SEM (cell line): ENCODE data around the gene HOXC6.

DNA sequence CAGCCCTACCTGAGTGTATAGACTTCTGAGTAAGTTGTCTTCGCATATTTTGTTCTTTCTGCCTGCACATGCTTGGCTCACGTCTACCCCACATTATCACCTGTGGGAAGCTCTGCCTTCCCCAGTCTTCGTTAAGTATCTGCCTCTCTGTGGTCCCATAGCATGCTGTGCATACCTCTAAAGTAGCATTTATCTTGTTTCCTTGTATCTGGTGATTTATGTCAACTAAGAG lies 19.4 kb downstream of the CALCOCO1 start:
- PRO-cap, result no peak

DNA sequence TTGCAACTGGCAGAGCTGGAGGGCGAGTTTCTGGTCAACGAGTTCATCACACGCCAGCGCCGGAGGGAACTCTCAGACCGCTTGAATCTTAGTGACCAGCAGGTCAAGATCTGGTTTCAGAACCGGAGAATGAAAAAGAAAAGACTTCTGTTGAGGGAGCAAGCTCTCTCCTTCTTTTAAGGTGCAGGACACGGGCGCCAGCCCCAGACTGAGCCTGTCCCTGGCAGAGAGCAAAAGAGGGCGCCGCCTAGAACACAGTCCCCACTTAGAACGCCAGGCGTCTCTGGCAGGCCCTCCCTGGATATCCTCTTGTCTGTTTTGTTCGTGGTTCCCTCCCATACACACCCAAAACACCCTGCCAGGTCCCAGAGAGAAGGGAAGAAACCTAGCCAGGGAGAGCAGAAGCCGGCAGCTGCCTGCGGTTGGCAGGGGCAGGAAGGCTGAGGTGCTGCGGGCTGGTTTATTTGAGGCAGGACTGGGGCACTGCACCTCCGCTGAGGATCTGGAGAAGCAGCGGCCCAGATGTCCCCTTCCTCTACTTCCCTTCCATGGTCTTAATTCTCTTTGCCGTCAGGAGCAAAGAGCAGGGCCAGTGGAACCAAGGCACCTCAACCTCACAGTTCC lies 1.8 kb downstream of the HOXC12 start:
- PRO-cap, result no peak

- PRO-cap, result no peak
These were observed 617 bp upstream of the HOXC10 start for GRCh38 chr12:53984405-53984653.

DNA sequence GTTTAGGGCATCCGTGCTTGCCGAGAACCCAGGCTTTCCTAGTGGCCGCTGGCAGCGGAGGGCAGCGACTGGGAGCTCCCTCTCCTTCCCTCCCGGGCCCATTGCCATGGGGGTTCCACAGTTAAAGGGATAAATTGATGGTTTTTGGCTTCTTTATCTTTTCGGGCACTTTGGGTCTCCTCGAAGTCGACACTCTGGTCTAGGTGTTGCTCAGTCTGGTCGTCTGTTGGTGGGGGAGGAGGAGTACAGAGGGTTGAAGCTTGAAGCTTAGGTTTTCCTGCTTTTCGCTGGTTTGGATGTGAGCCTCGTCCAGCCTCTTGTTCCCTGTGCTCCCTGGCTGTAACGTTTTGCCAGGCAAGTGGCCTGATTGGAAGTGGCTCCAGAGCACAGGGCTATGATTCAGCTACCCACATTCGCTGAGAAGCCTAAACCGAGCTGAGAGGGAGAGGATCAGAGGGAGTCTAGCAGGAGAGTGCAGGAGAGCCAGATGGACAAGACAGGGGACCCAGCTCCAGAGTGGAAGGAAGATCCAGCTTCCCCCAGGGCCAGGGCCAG lies 6.0 kb downstream of the HOXC10 start:
- PRO-cap, result no peak

GRCh38 chr12:54003029-54003443 lies 3.1 kb downstream of the HOXC9 start:
- PRO-cap, result no peak

DNA sequence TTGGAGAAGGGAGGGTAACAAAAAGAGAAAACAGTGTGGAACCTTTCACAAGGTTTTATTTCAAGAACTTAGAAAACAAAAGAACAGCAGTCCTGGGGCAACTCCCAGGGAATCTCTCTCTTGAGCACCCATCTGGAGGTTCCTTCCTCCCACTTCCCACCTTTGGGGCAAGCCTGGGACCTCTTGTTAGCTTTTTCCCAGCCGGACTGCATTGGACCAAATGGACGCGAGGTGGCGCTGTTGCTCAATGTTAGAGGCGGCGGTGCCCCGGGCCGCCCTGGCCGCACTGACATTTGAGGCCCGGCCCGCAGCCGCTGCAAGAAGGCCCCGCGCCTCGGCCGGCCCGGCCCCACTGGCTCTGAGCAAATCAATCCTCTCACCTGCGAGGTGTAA lies 2.9 kb upstream of the HOXC8 start:
- PRO-cap, result no peak

- PRO-cap, result no peak
These were observed 4.6 kb downstream of the HOXC8 start for GRCh38 chr12:54013224-54013956.

GRCh38 chr12:54028082-54028927 lies at the start of gene HOXC6:
Gene HOXC6 (plus strand): TSS chr12:54028440.
- PRO-cap, result no peak

DNA sequence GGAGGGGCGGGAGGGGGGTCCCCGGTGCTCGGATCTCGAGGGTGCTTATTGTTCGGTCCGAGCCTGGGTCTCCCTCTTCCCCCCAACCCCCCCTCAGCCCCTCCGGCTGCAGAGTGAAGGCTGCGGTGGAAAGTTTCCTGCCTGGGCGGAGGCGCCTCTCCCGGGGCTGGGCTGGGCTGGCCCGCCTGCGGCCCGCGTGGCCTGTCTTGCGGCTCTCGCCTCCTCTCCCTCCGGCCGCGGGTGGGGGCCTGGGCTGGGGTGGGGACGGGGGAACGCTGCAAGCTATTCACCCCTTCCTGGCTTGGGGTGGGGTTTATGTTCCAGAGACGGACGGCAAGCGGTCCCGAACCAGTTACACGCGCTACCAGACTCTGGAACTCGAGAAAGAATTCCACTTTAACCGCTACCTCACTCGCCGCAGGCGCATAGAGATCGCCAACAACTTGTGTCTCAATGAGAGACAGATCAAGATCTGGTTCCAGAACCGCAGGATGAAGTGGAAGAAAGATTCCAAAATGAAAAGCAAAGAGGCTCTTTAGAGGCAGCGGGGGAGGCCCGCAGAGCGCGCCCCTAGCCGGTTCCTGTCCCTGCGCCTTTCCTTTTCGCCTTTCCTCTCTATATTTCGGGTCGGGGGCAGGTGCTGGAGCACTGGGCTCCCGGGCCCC lies 1.2 kb downstream of the HOXC5 start:
- PRO-cap, result no peak

DNA sequence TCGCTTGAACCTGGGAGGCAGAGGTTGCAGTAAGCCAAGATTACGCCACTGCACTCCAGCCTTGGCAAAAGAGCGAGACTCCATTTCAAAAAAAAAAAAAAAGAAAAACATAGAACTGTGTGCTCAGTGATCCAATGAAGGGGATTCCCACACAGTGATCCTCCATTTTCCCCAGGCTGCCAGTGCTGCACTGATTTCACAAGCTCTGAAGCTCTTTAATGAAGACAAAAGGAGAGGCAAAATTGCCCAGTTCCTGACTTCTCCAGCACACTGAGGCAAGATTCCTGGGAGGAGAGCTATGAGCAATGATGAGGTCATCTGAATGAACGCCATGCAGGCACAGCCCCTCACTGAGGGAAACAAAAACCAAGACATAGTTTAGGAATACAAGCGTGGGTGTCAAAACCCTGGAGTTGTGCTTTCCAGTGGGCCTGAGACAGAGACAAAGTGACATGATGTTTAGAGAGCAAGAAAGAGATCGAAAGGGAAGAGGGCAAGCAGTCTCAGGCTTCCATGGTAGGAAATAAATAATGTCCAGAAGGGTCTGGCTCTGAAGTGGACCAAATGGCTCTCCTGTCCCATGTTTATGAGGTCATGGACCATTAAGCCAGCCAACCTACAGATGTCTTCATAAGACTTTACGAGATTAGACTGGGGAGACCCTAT lies 40.9 kb upstream of the SMUG1 start:
- PRO-cap, result no peak

- PRO-cap, result no peak
These were observed 2.3 kb downstream of the HNRNPA1 start for GRCh38 chr12:54282625-54283441.

GRCh38 chr12:54285680-54286693 lies 5.5 kb downstream of the HNRNPA1 start:
- PRO-cap, result no peak

DNA sequence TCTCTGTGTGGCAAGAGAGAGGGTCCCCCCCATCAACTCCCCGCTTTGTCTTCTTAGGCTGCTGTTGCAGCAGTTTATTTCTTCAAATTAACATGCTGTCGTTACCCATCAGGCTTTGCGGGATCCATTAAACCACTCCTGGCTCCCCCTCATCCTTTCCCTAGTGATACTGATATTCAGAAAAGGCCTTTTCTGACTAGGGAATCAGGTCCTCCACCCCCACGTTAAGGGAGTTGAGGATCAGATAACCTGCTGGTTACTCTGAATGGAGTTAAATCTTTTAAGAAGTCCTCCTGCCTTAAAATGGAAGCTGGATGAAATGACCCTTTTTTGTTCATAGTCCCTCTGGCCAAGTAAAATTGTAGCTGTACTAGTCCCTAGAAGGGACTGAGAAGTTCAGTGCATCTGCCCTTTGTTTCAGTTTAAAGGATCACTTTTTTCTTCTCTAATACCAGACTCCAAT lies 15.2 kb downstream of the GPR84 start:
- PRO-cap, result no peak

DNA sequence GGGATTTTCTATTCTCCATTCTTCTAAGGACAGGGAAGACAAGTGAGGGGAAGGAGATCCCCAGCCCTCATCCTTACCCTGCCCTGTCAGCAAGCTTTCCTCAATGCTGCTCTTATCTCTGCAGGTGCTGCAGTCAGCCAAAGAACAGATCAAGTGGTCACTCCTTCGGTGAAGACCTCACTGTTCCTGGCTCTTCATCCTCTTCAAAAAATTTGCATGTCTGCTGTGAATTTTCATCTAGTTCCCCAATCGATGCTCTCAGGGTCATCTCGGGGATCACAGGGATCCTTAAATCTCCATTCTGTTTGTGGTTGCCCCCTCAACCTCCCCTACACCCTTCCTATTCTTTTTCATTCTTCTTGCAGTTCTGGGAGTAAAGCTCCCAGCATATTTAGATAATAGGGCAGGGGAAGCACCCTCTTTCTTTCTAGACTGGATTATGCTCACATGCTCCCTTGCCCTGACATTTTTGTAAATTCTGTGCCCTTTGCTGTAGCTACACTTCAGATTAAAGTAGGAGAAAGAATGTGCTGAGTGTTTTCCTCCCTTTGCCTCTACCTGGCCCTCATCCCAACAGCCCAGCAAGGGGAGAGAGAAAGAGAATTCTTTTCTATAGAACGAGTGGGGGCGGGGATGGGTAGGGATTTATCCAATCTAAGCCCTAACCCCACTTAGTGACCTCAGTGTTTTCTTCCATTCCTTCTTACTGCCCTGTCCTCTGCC lies 13.8 kb downstream of the GPR84 start:
- PRO-cap, result no peak

DNA sequence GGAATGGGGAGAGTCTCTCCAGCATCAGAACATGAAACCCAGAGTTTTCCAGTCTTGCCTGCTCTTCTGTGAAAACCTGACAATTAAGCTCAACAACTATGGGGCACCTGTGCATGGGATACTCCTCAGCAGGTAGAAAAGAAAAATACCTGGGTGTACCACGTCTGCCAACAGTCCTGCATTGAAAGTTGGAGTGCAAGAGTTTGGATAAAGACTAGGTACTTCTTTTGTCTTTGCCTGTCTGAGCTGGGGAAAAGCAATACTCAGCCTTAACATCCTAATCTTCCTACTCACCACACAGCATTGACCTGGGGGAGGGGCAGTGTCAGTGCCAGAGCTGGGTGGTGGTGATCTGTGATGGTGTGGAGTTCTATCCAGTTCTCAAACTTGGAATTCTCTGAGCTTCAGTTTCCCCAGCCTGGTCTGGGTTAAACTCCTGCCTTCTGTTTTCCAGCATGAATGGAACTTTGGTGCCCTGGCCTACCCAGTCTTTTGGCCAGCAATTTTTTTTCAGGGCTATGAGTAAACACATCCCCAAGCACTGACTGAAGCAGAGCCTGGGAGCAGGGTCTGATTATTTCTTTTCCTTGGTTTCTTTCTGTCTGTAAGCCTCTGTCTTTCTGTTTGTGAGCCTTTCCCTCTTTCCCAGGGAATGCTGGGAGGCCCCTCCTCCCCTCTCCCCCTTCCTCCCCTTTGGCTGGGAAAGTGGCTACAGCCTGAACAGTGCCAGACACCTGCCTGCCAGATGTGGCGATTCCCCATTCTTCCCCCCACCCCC lies 11.4 kb downstream of the GPR84 start:
- PRO-cap, result no peak

DNA sequence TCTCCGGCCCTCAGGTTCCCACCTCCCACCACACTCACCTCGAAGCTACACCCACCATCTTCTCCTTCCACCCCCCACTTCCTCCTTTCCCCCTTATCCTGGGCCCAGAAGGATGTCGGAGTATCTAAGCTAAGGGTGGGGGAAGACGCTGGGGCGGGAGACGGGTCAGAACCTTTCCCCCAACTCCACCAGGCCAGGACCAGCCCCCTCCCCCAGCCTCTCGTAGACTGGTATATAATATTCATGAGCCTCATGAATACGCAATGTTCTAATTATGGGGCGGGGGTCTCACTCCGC lies 6.1 kb upstream of the ZNF385A start:
- PRO-cap, result no peak

- PRO-cap, result bidirectional peak, plus-strand start at chr12:54391495, minus-strand start at chr12:54391298
These were observed 6.8 kb upstream of the ZNF385A start for GRCh38 chr12:54391001-54391970.

GRCh38 chr12:54400659-54401303 lies 16.2 kb upstream of the ZNF385A start:
- PRO-cap, result no peak

DNA sequence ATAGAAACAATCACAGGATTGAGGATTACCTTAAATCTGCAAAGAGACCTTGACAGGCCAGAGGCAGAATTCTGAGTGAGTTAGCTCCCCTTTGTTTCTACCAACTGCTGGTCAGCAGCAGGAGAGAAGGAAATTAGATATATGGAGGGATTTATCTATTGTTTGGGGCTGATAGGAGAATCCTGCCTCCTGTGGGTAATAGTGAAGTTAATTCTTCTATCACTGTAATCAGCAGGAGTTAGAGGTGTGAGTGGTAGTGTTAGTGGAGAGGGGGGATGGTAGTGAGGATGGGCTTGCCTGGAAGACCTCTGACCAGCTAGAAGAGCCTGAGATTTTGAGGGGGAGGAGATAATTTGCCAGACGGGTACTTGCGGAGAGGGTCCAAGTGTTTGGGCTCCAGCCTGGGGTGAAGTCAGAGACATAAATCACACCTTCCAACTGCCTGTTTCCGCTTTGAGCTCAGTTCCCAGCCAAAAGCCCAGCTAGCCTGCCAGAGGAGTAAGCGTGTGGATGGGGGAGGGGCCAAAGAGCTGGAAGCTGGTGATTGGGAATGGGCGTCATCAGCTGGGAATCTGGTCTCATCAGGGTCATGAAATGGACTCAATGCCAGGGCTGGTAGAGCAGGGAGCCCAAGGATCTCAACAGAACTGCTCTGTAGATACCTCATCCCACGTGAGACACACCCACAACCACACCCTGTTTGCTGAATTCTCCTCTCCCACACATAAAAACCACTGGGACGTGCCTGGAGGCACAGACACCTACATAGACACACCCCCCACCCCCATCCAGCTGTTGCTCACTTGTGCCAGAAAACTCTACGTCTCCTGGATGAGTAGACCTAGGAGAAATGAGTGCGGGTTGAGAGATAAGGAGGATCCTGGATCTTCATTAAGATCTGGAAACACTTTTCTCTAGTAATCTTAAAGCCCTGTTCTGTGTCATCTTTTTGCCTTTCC lies 13.1 kb upstream of the ITGA5 start:
- PRO-cap, result no peak

GRCh38 chr12:54524949-54525347 lies 24.5 kb upstream of the PDE1B start:
- PRO-cap, result no peak